ENCODE data around the genes PCDHGA7, PCDHGB6 and PCDHGB7.

GRCh38 chr5:141200351-141201185 is 1.1 kb downstream of the PCDHB11 start:
- PRO-cap, 3 experiments = no peak in any of the 3 experiments
- RAMPAGE, long total RNA = no peak
- RRBS, 2 experiments = no CpG with 5 or more reads among the region's 24 CpGs

GRCh38 chr5:141209443-141210082 is 1.0 kb downstream of the PCDHB12 start:
- PRO-cap, 3 experiments = no peak in any of the 3 experiments
- RAMPAGE, long total RNA = no peak
- RRBS, 2 experiments = no CpG with 5 or more reads among the region's 13 CpGs

DNA sequence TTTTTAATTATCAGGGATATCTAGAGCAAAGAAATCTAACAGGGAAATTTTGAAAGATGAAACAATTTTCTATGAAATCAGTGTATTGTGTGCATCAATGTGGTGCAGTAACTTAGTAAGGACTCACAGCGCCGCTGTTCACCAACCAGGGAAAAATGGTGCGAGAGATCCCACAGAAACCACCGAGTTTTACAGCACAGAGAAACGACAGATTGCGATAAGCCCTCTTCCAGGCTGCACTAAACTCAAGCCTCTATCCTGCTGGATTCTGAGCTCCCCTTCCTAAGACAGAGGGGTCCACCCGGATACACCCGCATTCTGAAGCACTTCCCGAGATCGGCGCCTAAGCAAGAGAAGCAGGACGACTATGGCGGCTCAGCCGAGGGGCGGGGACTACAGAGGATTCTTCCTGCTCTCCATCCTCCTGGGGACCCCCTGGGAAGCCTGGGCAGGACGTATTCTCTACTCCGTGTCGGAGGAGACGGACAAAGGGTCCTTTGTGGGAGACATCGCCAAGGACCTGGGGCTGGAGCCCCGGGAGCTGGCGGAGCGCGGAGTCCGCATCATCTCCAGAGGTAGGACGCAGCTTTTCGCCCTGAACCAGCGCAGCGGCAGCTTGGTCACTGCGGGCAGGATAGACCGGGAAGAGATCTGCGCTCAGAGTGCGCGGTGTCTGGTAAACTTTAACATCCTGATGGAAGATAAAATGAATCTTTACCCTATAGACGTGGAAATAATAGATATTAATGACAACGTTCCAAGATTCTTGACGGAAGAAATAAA is at the start of gene PCDHGA7:
TSS of gene PCDHGA7 (plus strand) at position 210 of the 783 bp plus-strand sequence.
- PRO-cap, 3 experiments = no peak in any of the 3 experiments
- RAMPAGE, long total RNA = no peak
- RRBS, 2 experiments = no CpG with 5 or more reads among the region's 37 CpGs

DNA sequence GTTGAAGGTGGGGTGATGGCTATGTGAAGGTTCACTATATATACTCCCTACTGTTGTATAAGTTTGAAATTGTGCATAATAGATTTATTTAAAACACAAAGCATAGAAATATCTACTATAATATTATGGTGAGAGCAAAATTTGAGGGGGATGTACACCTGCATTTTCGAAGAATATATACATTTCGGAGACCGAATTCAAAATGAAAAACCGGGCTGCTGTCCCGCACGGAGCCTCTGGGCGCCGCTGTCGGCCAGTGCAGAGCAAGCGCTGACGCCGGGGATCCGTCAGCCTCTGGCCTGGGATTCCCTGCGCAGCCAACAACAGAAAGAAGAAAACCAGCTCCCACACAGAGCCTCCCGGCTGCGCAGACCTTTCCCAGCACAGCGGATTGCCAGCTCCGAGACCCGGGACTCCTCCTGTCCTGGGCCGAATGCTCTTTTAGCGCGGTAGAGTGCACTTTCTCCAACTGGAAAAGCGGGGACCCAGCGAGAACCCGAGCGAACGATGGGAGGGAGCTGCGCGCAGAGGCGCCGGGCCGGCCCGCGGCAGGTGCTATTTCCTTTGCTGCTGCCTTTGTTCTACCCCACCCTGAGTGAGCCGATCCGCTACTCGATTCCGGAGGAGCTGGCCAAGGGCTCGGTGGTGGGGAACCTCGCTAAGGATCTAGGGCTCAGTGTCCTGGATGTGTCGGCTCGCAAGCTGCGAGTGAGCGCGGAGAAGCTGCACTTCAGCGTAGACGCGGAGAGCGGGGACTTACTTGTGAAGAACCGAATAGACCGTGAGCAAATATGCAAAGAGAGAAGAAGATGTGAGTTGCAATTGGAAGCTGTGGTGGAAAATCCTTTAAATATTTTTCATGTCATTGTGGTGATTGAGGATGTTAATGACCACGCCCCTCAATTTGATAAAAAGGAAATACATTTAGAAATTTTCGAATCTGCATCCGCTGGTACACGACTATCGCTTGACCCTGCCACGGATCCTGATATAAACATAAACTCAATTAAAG is at the start of gene PCDHGB6:
TSS of gene PCDHGB6 (plus strand) at position 326 of the 1,012 bp plus-strand sequence.
- PRO-cap, 3 experiments = peak in 1 of 3 experiments; most common plus-strand start position 326 of the sequence (in 1)
- RAMPAGE, long total RNA = no peak
- RRBS, 2 experiments = 8 to 11% methylated on average over 12 of the region's 57 CpGs

DNA sequence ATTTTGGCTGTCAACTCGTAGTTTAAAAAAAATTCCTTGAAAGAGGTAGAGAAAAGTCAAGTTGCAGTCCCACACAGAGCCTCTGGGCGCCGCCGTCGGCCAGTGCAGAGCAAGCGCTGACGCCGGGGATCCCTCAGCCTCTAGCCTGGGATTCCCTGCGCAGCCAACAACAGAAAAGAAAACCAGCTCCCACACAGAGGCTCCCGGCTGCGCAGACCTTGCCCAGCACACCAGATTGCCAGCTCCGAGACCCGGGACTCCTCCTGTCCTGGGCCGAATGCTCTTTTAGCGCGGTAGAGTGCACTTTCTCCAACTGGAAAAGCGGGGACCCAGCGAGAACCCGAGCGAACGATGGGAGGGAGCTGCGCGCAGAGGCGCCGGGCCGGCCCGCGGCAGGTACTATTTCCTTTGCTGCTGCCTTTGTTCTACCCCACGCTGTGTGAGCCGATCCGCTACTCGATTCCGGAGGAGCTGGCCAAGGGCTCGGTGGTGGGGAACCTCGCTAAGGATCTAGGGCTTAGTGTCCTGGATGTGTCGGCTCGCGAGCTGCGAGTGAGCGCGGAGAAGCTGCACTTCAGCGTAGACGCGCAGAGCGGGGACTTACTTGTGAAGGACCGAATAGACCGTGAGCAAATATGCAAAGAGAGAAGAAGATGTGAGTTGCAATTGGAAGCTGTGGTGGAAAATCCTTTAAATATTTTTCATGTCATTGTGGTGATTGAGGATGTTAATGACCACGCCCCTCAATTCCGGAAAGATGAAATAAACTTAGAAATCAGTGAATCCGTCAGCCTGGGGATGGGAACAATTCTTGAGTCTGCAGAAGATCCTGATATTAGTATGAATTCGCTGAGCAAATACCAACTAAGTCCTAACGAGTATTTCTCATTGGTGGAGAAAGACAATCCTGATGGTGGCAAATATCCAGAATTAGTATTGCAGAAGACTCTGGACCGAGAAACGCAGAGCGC is at the start of gene PCDHGB7:
TSS of gene PCDHGB7 (plus strand) at position 169 of the 971 bp plus-strand sequence.
- PRO-cap, 3 experiments = peak in 1 of 3 experiments; most common plus-strand start position 169 of the sequence (in 1)
- RAMPAGE, long total RNA = no peak
- RRBS, 2 experiments = 7 to 8% methylated on average over 2 of the region's 55 CpGs

DNA sequence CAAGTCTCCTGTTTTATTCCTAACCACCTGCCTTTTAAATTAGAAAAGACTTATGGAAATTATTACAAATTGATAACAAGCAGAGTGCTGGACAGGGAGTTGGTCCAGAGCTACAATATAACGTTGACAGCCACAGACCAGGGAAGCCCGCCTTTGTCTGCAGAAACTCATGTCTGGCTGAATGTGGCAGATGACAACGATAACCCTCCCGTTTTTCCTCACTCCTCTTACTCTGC is 1.4 kb downstream of the PCDHGA11 start:
- PRO-cap, 3 experiments = no peak in any of the 3 experiments
- RAMPAGE, long total RNA = no peak
- RRBS, 2 experiments = no CpG with 5 or more reads among the region's 4 CpGs

- PRO-cap, 3 experiments = no peak in any of the 3 experiments
- RAMPAGE, long total RNA = no peak
- RRBS, 2 experiments = no CpG with 5 or more reads among the region's 7 CpGs
Observed at GRCh38 chr5:141506621-141507594, 18.0 kb downstream of the PCDHGC5 start.

- PRO-cap, 3 experiments = no peak in any of the 3 experiments
- RAMPAGE, long total RNA = no peak
- RRBS, 2 experiments = no CpG with 5 or more reads among the region's 16 CpGs
Observed at GRCh38 chr5:141510855-141512098, 22.4 kb downstream of the PCDHGC5 start.

DNA sequence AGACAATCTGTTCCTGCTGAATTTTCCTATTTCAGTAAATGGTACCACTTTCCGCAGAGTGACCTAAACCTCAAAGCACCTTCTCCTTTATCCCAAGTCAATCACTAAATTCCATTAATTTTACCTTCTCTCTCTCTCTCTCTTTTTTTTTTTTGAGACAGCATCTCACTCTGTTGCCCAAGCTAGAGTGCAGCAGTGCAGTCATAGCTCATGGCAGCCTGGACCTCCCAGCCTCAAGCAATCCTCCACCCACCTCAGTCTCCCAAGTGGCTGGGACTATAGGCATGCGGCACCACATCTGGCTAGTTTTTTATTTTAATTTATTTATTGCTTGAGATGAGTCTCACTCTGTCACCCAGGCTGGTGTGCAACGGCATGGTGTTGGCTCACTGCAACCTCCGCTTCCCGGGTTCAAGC is 42.3 kb downstream of the PCDHGC5 start:
- PRO-cap, 3 experiments = no peak in any of the 3 experiments
- RAMPAGE, long total RNA = no peak
- RRBS, 2 experiments = no CpG with 5 or more reads among the region's 5 CpGs

DNA sequence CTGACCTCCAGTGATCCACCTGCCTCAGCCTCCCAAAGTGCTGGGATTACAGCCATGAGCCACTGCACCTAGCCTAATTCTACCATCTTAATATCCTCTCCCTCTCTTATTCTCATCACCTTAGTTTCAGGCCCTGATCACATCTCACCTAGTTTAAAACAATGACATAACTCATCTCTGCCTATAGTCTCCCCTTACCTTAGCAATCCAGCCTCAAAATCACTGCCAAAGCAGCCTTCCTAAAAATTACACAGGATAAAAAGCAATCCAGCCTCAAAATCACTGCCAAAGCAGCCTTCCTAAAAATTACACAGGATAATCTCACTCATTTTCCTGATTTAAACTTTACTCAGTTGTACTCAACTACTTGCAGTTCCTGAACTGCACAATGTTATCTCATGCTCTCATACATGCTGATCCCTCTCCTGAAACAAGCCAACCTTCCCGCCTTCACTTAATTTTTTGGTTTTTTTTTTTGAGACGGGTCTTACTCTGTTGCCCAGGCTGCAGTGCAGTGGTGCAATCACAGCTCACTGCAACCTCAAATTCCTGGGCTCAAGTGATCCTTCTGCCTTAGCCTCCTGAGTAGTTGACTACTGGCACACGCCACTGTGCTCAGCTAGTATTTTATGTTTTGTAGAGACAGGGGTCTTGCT is 43.0 kb downstream of the PCDHGC5 start:
- PRO-cap, 3 experiments = no peak in any of the 3 experiments
- RAMPAGE, long total RNA = no peak
- RRBS, 2 experiments = no CpG with 5 or more reads among the region's 3 CpGs

DNA sequence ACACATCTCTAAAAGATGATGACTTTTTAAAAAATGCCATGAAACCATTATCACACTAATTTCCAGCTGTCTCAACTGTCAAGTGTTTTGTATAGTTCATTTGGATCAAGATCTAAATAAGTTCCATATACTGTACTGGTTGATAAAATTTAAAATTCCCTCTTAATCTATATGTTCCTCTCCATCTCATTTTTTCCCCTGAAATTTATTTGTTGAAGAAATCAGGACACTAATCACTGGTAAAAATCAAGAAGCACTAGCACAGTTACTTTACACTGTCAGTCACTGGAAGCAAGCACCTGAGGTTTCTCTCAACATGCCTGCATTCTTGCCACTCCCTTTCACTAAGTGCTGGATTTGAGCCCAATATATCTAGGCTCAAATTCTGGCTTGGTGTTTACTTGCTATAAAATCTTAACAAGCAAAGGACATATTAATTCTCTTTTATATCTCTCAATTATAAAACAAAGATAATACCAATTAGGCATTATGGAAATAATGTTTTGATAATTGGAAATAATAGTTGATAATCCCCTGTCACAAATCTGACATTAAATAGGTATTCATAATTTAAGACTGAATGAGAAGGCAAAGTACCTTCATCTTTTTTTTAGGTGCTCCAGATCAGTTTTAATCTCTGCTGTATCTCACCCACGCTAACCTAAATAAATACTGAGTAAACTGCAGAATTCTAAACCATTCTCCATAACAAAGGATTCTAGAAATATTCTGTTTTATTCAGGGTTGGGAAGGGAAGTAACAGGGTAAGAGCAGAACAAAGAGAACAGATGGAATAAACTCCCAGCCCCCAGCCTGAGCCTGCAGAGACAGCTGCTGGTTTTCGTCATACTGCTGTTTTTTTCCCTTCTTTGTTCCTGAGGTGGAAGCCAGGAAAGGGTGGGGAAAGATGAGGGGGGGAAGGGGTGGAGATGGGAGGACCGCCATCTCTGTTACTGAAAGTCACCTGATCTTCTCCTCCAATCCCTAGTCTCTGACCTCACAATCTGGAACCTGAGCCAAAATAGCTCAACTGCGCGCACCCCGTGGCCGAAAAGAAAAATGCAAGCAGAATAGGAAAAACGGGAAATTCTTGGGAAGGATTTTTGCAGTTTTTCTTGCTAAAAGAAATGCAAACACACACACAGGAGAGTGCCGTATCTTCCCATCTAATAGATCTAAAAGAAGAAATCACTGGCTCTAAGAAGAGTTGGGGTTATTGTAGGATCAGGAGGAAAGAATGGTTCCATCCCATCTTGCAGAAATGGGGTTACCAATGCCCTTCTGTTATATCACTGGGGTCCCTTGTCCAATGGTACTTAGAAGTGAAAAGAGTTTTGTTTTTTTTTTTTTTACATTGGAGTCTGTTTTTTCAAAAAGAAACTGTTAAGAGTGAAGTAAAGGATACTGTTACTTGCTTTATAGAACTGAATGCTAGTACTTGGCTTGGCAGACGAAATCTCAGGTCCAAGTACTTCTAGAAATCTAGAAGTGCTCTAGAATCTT is 58.2 kb downstream of the DIAPH1 start:
- PRO-cap, 3 experiments = peak in 2 of 3 experiments; most common minus-strand start position 795 of the sequence (in 1)
- RAMPAGE, long total RNA = no peak
- RRBS, 2 experiments = no CpG with 5 or more reads among the region's 10 CpGs

- PRO-cap, 3 experiments = peak in 1 of 3 experiments; most common plus-strand start chr5:141816947 (in 1); most common minus-strand start chr5:141816854 (in 1)
- RAMPAGE, long total RNA = no peak
- RRBS, 2 experiments = no CpG with 5 or more reads among the region's 10 CpGs
Observed at GRCh38 chr5:141816392-141817346, 61.5 kb downstream of the PCDH1 start.

DNA sequence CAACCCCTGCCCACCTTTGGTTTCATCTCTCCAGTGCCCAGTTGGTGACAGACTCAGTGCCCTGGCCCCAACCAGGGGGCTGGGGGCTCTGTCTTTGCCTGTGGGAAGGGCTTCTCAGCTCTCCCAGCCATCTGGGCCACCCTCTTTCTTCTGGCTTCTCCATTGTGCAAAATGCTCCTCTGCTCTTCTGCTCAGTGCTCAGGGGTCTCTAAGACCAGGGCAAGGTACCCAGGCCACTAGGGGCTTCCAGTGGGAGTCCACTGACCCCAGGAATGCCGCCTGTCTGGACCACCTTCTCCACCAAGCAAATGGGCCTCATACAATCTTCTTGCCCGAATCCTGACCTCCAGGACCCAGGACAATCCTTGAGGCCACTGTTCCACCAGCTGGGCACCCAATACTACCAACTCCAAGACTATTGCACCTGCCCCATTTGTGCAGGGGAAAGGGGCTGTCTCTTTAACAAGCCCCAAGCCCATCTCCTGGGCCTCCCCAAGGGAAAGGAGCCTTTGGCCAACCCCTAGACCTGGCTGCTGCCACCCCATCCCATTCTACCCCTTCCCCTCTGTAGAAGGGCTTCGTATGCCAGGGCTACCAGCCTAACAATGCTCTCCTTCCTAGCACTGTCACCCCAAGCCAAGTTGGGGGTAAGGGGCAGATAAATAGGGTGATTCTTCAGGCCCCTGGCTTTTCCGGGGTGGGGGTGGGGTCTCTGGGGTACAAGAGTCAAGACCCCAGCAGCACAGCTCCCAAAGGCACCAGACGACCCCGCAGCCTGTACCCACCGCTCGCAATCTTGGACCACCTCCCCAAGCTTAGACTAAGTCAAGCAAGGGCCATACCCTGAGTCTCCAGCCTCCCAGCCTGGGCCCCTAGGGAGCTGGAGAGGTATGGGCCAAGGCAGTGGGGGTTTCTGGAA is 26.3 kb downstream of the PCDH1 start:
- PRO-cap, 3 experiments = no peak in any of the 3 experiments
- RAMPAGE, long total RNA = no peak
- RRBS, 2 experiments = no CpG with 5 or more reads among the region's 8 CpGs

- PRO-cap, 3 experiments = no peak in any of the 3 experiments
- RAMPAGE, long total RNA = no peak
- RRBS, 2 experiments = no CpG with 5 or more reads among the region's 18 CpGs
Observed at GRCh38 chr5:141862996-141863600, 15.1 kb downstream of the PCDH1 start.

- PRO-cap, 3 experiments = peak in 3 of 3 experiments; most common plus-strand start chr5:141876216 (in 1); most common minus-strand start chr5:141876109 (in 3)
- RAMPAGE, long total RNA = no peak
- RRBS, 2 experiments = 2 to 3% methylated on average over 11 to 15 of the region's 77 CpGs
Observed at GRCh38 chr5:141875778-141876785, 2.1 kb downstream of the PCDH1 start.

GRCh38 chr5:141958726-141959313 is 818 bp upstream of the PCDH12 start:
- PRO-cap, 3 experiments = no peak in any of the 3 experiments
- RAMPAGE, long total RNA = no peak
- RRBS, 2 experiments = no CpG with 5 or more reads among the region's 7 CpGs

DNA sequence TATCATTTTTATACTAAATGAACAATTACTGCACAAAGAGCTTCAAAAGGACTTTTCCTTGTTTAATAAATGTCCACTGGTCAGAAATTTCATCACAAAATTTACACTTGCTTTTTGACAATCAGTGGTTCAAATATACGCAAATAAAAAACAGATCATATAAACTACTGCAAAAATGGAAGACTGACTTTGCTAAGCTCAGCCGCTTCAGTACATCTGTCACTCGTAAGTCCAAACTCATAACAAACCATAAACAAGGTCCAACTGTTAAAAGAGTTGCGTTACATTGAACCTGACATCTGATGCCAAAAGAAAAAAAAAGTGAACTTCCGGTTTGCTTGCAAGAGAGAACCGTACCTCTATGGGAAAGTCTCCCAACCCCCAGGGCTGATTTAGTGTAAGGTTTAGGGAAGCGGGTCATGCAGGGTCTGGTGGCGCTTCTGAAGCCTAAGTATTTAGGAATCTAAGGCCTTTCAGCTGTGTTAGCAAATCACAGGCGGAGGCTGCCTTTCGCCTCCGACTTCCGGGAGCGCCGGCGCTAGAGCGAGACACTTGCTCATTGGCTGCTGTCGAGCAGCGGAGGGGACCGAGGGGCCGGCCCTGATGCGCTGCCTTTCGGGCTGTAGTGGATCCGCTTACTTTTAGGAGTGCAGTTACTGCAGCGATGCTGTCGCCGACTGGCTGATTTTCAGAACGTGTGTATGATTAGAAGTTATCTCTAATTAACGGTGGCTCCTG is 11.9 kb upstream of the GNPDA1 start:
- PRO-cap, 3 experiments = peak in 1 of 3 experiments; most common minus-strand start position 442 of the sequence (in 1)
- RAMPAGE, long total RNA = no peak
- RRBS, 2 experiments = under 1 to 2% methylated on average over 7 of the region's 28 CpGs

DNA sequence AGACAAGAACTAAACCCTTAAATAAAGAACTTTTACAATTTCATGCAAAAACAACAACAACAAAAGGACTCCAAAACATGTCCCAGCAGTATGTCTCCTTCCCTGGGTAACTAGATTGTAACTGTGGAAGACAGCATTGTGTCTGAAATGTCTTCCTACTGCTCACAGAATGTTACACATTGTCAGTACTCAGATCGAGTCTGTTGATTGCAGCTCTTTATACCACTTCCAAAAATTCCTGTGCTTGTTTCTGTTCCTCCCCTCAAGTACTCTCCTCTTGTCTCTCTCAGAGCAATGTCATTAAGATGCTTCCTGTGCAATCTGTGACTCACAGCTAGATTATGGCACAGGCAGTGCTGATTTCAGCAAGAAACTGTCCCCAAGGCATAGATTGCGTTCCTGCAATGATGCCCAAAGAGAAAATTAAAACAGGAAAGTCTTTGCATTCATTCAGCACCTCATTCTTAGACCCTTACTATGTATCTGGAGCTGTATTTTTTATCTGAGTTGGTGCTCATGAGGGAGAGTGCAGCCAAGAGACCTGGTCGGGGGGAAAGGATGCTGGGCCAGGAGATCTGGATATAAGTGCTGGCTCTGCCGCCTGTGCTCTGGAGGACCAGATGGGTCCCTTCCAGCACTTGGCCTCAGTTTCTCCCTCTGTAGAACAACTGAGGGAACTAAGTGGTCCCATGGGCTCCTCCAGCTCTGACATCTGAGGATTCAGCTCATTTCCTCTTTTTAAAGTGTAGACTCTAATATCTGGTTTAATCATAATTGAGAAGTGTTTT is 40.7 kb upstream of the GNPDA1 start:
- PRO-cap, 3 experiments = no peak in any of the 3 experiments
- RAMPAGE, long total RNA = no peak
- RRBS, 2 experiments = no CpG with 5 or more reads among the region's 4 CpGs

DNA sequence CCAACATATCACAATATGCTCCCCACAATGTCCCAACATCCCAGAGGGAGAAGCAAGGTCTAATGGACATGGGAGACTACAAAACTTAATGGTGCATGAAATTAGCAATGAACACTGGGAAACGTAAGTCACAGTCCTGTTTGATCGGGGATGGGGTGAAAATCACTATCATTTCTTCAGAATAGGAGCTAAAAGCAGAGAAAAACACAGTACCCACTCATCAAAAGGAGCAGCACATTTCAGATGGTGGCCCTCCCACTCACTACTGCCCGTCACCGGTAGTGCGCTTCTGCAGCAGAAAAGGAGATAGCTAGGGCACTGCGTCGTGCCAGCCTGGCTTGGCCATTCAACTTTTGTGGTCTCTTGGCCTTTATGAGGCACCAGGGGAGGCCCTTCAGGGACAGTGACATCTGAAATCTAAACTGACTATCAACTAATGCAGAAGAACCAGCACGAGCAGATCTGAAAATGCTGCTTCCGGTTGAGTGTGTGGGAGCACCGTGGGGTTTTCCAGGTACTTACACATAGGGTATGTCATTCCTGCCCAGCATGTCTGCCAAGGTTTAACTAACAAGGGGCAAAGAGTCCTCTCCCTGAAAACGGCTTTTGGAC is 20.4 kb upstream of the NDFIP1 start:
- PRO-cap, 3 experiments = no peak in any of the 3 experiments
- RAMPAGE, long total RNA = no peak
- RRBS, 2 experiments = 100% methylated on average over 3 of the region's 11 CpGs; no CpG with 5 or more reads in 1 of the 2 experiments

DNA sequence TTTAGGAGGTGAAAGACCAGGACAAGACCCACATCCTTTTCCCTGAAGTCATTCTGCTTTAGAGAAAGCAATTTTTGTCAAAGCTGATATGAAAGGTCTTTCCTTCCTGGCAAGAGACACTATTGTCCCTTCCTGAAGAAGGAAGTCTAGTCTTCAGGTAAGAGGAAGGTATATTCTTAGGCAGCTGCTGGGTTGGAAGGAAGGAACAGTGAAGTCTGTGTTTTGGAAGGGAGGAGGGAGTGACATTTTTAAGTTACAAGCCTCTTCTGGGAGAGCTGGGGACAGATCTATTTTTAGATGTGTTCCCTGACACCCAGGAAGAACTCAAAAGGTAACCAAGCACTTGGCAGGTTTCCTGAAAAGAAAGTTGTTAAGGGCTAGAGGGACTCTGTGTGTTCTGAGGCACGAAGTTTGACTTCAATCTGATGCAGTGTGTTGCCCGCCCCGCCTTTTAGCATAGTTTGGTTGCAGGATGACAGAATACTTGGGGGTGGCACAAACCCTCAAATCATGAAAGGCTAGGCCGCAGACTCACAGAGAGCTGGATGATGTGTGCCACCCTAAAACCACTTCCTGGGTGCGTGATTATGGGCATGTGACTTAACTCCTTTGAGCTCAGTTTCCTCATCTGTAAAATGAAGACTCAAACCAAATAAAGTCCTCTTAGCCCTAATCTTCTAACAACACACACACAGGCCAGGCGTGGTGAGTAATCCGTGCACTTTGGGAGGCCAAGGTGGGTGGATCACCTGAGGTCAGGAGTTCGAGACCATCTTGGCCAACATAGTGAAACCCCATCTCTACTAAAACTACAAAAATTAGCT is 13.0 kb upstream of the NDFIP1 start:
- PRO-cap, 3 experiments = no peak in any of the 3 experiments
- RAMPAGE, long total RNA = no peak
- RRBS, 2 experiments = no CpG with 5 or more reads among the region's 8 CpGs